Epidermal melanocyte (primary cell): Measurements from ENCODE around the genes ZC3H11B, MARK1, HLX and TAF1A.

DNA sequence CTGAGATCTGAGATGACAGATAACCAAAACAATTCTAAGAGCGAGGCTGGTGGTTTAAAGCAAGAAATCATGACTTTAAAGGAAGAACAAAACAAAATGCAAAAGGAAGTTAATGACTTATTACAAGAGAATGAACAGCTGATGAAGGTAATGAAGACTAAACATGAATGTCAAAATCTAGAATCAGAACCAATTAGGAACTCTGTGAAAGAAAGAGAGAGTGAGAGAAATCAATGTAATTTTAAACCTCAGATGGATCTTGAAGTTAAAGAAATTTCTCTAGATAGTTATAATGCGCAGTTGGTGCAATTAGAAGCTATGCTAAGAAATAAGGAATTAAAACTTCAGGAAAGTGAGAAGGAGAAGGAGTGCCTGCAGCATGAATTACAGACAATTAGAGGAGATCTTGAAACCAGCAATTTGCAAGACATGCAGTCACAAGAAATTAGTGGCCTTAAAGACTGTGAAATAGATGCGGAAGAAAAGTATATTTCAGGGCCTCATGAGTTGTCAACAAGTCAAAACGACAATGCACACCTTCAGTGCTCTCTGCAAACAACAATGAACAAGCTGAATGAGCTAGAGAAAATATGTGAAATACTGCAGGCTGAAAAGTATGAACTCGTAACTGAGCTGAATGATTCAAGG, 38.8 kb downstream of the CENPF start:
- RRBS = no CpG with 5 or more reads among the region's 5 CpGs

DNA sequence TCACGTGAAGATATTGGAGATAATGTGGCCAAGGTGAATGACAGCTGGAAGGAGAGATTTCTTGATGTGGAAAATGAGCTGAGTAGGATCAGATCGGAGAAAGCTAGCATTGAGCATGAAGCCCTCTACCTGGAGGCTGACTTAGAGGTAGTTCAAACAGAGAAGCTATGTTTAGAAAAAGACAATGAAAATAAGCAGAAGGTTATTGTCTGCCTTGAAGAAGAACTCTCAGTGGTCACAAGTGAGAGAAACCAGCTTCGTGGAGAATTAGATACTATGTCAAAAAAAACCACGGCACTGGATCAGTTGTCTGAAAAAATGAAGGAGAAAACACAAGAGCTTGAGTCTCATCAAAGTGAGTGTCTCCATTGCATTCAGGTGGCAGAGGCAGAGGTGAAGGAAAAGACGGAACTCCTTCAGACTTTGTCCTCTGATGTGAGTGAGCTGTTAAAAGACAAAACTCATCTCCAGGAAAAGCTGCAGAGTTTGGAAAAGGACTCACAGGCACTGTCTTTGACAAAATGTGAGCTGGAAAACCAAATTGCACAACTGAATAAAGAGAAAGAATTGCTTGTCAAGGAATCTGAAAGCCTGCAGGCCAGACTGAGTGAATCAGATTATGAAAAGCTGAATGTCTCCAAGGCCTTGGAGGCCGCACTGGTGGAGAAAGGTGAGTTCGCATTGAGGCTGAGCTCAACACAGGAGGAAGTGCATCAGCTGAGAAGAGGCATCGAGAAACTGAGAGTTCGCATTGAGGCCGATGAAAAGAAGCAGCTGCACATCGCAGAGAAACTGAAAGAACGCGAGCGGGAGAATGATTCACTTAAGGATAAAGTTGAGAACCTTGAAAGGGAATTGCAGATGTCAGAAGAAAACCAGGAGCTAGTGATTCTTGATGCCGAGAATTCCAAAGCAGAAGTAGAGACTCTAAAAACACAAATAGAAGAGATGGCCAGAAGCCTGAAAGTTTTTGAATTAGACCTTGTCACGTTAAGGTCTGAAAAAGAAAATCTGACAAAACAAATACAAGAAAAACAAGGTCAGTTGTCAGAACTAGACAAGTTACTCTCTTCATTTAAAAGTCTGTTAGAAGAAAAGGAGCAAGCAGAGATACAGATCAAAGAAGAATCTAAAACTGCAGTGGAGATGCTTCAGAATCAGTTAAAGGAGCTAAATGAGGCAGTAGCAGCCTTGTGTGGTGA, 42.6 kb downstream of the CENPF start:
- RRBS = no CpG with 5 or more reads among the region's 16 CpGs

DNA sequence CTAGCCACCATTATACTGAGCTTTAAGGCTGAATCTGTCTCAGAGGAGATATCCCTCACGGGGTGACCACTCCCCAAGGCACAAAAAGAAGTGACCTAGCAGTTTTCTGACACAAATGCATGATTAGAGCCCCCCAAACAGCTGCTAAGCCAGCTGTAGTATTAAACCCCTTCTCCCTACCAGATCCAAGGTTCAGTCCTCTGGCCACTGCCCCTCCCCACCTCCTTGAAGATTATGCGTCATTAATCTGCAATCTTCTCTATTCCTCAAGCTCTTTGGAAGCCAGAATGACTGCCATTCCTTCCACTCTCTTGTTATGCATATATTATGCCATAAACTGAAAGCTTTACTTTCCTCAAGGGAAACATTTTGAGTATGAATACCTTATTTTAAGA, 74.7 kb downstream of the KCNK2 start:
- RRBS = no CpG with 5 or more reads among the region's 2 CpGs

- RRBS = no CpG with 5 or more reads among the region's 9 CpGs
Observed at GRCh38 chr1:216531254-216531793, 108.1 kb upstream of the USH2A start.

DNA sequence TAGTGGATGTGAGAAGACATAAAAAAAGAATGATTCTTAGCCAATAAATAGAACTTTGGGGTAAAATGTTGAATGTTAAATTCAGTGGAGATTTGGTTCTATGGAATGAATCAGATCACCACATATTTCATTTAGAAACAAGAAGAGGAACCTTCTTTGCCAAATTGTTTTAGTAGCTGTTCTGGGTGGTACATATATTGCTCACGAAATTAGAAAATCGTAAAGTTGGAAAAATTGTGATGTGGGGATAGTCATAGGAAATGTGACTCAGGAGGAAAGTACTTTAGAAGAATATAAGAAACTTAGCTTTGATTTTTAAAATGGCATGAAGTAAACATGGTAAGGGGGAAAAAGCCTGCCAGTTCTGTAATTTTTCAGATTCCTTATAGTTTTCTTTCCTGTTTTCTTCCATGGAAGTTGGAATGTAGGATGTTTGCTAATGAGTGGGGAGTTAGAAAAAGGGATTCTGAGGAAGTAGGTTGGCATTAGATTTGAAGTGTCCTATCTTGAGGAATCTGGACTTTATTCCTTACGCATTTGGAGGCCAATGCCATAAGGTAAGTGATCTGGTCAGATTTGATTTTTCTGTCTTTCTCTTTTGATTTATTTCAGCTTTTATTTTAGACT, 27.5 kb downstream of the RRP15 start:
- RRBS = no CpG with 5 or more reads among the region's 3 CpGs

DNA sequence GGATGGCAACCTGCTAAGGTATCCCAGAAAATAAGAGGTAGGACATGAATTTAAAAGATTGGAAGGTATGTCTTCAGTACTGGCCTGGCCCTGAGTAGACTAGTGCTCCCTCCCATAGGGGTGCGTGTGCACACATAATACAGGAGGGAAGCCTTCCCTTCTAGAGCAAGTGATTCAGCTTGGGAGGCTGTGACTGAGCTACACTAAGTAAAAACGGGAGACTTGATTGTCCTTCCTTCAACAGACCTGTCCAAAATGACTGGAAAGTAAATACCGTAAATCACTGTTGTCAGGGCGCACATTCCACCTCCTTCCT, 326 bp upstream of the TGFB2 start:
- RRBS = no CpG with 5 or more reads among the region's 4 CpGs

DNA sequence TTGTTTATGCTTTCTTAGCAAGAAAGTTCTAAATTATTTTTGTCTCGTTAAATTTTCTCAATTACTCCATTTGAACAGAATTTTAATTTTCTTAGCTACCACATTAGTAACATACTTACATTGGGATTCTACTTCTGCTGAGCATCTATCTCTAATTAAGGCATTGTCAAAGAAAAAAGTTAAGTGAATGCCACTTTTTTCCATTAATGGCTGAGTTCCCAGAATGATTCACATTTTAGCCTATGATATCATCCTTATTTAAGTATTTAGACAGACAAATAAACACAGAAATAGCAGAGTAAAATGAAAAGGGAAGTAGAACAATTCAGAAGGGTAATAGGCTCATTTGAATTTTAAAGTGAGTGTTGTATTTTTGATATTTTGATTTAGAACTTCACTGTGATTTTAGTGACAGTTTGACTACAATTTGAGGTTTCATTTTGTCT, 15.3 kb downstream of the LYPLAL1 start:
- RRBS = no CpG with 5 or more reads among the region's 1 CpG

GRCh38 chr1:219612975-219613247, at the start of gene ZC3H11B:
TSS of gene ZC3H11B (minus strand) at chr1:219613105.
- RRBS = no CpG with 5 or more reads among the region's 21 CpGs

DNA sequence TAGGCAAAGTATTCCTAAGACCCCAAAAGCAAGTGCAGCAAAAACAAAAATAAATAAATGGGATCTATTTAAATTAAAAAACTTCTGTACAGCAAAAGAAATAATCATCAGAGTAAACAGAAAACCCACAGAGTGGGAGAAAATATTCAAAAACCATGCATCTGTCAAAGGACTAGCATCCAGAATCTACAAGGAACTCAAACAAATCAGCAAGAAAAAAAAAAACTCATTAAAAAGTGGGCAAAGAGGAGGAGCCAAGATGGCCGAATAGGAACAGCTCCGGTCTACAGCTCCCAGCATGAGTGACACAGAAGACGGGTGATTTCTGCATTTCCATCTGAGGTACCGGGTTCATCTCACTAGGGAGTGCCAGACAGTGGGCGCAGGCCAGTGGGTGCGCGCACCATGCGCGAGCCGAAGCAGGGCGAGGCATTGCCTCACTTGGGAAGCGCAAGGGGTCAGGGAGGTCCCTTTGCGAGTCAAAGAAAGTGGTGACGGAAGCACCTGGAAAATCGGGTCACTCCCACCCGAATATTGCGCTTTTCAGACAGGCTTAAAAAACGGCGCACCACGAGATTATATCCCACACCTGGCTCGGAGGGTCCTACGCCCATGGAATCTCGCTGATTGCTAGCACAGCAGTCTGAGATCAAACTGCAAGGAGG, 27.2 kb downstream of the RAB3GAP2 start:
- RRBS = no CpG with 5 or more reads among the region's 23 CpGs

- RRBS = no CpG with 5 or more reads among the region's 18 CpGs
Observed at GRCh38 chr1:220253222-220254099, 18.8 kb downstream of the RAB3GAP2 start.

DNA sequence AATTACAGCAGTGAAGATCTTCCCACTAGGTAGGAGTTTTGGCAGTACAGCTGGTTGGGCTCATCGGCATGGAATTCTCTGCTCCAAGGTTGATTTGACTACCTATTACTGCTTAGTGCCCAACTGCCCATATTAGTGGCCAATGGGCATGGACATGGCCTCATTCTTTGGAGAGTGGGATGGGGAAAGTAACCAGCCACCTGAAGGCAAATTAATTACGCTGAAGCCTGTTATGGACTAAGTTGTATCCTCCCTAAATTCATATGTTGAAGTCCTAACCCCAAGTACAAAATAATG, 88.6 kb upstream of the RAB3GAP2 start:
- RRBS = no CpG with 5 or more reads among the region's 2 CpGs

DNA sequence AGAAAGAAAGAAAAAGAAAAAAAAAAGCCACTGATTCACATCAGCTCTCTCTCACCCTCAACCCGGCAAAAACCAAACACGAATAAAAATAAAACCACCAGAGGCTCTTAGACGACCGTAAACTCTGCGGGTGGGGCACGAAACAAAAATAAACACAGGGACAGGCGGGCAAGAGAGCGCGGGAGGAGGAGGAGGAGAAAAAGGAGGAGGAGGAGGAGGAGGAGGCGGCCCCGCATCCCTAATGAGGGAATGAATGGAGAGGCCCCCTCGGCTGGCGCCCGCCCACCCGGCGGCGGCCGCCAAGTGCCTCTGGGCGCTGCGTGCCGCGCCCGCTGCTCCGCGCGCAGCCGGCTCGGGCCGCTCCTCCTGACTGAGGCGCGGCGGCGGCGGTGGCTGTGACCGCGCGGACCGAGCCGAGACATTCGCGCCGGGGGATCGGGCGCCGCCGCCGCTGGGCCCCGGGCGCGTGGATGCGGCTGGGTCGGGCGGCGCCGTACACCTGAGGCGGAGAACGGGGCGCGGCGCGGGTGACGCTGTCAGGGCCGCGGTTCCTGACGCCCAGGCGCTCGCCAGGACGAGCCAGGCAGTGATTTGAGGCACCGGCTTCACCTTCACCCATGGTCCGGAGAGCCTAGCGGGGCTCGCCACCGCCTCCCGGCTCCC, at the start of gene MARK1:
Gene MARK1, plus strand, starts transcription at position 285 of the 663 bp plus-strand sequence.
- RRBS = 3% methylated on average over 27 of the region's 74 CpGs

GRCh38 chr1:220559026-220559860, 31.3 kb downstream of the MARK1 start:
- RRBS = no CpG with 5 or more reads among the region's 1 CpG

- RRBS = no CpG with 5 or more reads among the region's 4 CpGs
Observed at GRCh38 chr1:220588688-220589335, 60.9 kb downstream of the MARK1 start.

DNA sequence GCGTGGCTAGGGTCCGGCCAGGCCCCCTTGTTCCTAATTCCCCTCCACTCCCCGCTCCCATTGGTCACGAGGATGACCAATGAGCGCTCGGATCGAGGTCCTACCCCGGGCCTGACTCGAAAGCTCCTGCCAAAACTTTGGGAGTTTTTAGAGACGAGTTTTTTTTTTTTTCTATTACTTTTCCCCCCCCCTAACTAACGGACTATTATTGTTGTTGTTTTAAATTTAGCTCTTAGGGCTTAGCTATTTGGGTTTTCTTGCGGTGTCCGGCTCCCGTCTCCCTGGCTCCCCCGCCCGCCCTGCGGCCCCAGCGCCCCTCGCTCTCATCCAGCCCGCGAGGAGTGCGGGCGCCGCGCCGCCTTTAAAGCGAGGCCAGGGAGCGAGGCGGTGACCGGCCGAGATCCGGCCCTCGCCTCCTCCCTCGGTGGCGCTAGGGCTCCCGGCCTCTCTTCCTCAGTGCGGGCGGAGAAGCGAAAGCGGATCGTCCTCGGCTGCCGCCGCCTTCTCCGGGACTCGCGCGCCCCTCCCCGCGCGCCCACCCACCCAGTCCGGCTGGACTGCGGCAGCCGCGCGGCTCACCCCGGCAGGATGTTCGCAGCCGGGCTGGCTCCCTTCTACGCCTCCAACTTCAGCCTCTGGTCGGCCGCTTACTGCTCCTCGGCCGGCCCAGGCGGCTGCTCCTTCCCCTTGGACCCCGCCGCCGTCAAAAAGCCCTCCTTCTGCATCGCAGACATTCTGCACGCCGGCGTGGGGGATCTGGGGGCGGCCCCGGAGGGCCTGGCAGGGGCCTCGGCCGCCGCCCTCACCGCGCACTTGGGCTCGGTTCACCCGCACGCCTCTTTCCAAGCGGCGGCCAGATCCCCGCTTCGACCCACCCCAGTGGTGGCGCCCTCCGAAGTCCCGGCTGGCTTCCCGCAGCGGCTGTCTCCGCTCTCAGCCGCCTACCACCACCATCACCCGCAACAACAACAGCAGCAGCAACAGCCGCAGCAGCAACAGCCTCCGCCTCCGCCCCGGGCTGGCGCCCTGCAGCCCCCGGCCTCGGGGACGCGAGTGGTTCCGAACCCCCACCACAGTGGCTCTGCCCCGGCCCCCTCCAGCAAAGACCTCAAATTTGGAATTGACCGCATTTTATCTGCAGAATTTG, at the start of gene HLX:
Gene HLX, plus strand, starts transcription at position 174 of the 1,147 bp plus-strand sequence.
- RRBS = 6% methylated on average over 54 of the region's 106 CpGs

- RRBS = no CpG with 5 or more reads among the region's 3 CpGs
Observed at GRCh38 chr1:221046036-221046611, 166.9 kb downstream of the HLX start.

DNA sequence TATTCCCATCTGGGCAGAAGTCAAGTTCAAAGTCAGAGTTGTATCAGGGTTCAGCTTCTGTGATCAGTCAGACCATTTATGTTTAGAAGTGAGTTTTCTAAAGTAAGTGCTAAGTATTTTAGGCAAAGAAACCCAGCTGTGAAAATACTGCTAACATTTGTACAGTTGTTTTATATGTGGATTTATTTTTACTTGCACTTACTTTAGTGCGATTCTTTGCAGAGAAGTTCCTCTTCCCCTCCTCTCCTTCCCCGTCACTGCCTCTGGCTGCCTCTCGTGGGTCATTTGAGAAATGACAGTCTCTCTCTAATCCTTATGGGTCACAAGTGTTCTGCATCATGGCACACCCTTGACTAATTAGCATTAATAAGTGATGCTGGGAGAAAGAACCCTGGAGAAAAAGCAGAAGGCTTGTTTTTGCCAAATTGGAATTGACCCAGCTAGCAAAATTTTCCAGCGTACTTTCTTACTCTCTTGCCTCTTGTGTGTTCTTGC, 301.3 kb downstream of the DUSP10 start:
- RRBS = no CpG with 5 or more reads among the region's 4 CpGs

DNA sequence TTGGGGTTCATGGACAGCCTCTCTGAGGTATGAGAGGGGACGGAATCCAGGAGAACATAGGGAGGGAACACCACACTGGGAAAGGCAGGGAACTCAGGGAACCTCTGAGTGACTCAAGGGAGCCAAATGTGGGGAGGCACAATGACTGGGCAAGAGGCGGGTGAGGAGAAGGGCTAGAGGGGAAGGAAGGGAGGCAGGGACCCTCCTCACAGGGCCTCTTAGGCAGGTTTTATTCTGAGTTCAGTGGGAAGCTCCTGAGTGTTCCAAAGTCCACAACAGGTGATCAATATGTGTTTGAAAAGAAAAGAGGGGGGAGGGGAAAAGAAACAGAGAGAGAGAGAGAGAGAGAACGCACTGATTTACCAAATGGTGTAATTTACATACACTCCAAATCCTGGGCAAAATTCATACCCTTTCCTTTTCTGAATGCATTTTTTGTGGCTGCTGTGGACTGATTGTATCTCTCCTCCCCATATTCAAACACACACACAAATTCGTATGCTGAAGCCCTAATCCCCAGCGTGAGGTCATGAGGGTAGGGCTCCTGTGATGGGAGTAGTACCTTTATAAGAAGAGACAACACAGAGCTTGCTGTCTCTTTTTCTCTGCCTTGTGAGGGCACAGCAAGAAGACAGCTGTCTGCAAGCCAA, 24.6 kb downstream of the DUSP10 start:
- RRBS = no CpG with 5 or more reads among the region's 5 CpGs

GRCh38 chr1:222589556-222590529, at the start of gene TAF1A:
TSS of gene TAF1A (minus strand) at chr1:222589933.
- RRBS = 2% methylated on average over 12 of the region's 45 CpGs